Fibroblast of villous mesenchyme (primary cell): ENCODE measurements around the genes ANKRD36C, GPAT2 and STARD7.

DNA sequence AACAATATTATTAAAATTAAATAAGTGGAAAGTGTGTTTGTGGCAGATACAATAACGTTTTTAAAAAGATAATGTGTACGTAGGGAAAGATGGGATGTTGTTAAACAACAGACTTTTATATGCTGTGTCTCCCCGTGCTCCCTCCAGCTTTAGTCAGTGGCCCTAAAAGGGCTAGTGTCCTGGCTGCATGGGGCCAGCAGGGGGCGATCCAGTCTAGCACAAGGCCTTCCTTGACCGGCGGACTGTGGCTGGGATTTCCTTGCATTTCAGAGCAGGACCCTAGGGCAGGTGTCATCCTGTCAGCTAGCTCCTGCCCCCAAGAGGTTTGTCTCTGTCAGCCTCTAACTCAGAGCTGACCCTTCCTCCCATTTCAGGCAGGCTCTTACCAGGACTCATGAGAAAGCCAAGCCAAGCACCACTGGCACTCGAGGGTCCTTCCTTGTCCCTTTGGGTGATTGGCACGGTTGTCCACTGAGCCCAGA is 140.2 kb downstream of the RPIA start:
- CAGE, long polyA plus RNA, result no peak

- CAGE, long polyA plus RNA, result no peak
Measured at GRCh38 chr2:89010374-89010738, 318.9 kb downstream of the RPIA start.

DNA sequence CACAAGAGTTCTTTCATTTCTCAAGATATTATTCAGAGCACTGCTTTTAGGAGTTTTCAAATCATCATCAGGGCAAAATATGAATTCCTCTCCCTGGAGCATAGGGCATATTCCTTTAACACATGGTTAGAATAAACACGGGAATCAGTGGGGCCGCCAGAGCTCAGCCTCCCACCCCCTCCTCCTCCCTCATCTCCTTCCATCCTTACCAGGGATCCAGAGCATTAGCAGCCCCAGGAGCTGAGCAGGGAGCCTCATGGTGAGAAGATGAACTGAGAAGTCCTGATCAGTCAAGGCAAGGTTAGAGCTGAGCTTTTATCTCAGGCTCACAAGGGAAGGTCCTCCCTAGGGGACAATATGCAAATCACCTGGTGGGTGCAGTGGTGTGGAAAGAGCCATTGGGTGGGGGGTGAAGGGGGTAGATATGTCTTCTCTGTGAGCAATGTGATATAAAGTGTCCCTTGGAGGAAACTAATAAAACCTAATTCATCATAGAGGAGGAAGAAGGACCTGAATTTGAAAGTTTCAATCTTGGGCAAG is 543.3 kb downstream of the RPIA start:
- CAGE, long polyA plus RNA, result no peak

GRCh38 chr2:89834999-89835637 is 1143.6 kb downstream of the RPIA start:
- CAGE, long polyA plus RNA, result no peak

- CAGE, long polyA plus RNA, result no peak
Measured at GRCh38 chr2:95007728-95008237, 17.7 kb upstream of the MAL start.

GRCh38 chr2:95026785-95027204 is 1.3 kb downstream of the MAL start:
- CAGE, long polyA plus RNA, result no peak

- CAGE, long polyA plus RNA, result no peak
Measured at GRCh38 chr2:95031382-95031572, 5.8 kb downstream of the MAL start.

DNA sequence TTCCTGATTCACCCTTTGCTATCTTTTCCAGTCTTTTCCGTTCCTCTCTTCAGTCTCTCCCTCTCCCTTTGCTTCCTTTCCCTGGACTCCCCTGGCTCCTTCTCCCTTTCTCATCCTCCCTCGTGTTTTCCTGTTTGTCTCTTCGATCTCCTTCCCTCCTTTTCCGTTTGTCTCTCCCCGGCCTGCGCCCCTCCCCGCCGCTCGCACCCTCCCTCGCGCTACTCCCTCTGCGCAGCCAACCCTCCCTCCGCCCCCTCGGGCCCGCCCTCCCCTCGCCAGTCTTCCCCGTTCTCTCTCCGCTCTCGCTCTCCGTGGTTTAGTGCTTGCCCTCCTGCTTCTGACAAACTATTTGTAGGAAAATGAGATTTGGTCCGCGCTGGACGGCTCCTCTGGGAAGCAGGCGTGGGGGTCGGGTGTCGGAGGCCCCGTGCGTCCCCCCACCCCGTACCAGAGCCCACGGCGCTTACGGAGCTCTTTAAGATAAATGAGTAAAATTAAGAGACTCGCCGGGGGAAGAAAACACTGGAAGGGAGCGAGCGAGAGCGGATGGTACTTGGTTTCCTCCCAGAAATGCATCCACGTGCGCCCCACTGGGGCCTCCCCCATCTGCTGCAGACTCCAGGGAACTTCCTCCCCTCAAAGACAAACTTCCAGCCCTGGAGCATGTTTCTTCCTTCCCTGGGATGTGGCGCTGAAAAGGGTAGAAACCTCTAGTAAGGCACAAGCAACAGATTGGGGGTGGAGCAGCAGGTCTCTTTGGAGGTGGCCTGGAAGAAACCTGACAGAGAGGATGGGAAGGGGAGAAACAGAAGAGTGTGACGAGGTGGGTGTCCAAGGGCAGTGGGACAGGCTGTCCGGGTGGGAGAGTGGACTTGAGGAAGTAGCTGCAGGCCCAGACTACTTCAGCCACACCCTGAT is 91.0 kb downstream of the TRIM43 start:
- CAGE, long polyA plus RNA, result no peak

- CAGE, long polyA plus RNA, result no peak
Measured at GRCh38 chr2:95859601-95860323, 131.9 kb downstream of the ANKRD36C start.

DNA sequence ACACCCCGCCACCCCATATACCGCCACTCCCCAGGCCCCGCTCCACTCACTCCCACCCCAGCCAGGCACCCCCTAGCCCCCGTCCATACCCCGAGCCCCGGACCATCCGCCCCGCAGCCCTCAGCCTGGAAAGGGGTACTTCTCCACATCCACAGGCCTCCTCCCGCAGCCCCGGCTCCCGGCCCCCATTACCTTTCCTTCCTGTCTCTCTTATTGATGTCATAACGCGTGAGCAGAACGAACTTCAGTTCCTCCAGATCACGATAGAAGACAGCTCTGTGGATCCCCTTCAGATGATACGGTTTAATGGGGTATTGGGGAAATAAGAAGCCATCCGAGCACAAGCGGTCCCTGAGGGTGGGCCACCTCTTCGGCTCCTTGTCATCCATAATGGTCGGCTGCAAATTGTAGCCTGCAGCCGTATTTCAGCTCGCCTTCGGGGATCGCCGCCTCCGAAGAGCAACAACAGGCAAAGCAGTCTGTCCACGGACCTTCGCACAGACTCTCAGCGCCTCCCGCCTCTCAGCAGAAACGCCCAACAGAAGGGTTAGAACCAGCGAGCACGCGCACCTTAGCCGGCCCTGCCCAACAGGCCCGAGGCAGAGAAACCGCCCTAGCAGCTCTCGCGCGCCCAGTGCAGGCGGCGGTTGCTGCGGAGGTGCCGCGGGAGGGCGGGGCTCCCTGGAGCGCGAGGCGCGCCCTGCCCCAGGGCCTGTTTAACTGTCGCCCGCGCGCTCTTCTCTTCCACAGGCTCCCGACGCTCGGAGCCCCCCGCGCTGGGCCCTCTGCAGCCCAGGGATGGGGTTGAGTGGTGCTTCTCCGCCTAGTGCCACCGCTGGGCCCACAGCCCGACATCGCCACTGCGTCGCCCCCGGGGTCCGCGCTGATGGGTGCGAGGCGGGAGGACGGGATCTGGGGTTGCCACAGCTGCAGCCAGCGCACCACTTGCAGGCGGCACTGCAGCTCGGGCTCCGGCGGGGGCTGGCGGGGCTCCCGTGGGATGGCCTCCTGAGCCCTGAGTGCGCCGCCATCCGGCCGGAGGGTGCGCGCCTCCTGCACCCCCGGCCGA is at the start of gene ANKRD36C:
TSS of gene ANKRD36C (minus strand) at position 505 of the 1,069 bp plus-strand sequence.
- CAGE, long polyA plus RNA, result no peak

GRCh38 chr2:96034865-96035223 is at the start of gene GPAT2:
Gene GPAT2, minus strand, starts transcription at chr2:96034916.
- CAGE, long polyA plus RNA, result no peak

- CAGE, long polyA plus RNA, result no peak
Measured at GRCh38 chr2:96098665-96099387, 17.5 kb downstream of the ADRA2B start.

DNA sequence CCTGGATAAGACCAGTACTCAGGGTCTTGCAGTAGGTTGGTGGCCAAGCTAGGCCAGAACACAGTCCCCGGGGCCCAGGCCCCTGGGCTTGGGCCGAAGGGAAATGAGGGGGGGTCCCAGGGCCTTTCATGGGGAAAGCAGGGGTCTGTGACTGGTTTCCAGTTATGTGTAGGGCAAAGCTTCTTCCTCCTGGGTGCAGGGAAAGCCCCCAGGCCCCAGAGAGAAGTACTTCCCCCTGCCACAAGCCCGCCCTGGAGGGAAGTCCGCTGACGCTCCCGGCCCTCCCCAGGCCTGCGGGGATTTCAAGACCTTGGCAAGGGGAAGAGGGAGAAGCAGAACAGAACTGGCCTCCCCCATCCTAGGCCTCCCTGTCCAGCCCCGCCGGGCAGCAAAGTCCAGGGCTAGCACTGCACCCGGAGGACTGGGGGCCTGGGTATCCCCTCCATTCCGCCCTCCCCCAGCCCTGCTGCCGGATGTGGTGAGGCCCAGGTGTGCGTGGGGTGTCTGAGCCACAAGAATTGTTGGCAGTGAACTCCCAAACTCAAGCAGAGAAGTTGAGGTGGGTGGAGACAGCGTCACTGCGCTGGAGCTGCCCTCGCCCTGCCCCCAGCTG is 900 bp upstream of the DUSP2 start:
- CAGE, long polyA plus RNA, result no peak

- CAGE, long polyA plus RNA, result no peak
Measured at GRCh38 chr2:96146647-96147471, 1.6 kb upstream of the DUSP2 start.

DNA sequence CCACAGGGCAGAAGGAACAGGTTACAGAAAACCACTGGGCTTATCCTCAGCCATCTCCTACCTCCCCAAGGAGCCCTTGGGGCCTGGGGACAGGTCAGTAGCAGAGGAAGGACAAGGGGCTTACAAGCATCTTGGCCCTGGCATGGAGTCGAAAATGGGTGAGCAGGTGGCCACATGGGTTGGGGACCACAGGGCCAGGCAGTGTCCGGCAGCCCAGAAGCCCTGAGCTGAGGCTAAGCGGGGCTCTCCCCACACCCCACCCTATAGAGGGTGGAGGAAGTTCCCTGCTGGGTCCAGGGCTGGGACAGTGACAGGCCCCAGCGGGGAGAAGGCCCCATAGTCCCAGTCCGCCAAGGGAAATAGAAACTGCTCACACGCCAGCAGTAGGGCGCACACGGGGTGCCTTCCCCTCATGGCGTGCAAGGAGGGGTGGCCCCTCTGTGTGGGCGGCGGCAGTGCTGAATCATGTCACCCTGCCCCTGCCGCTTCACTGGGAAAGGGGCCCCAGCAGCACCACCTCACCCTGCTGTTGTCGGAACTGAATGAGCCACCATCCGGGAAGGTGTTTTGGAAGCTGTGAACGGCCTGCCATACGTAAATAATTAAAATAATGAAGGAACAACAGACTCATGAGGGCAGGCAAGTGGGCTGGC is 12.5 kb upstream of the DUSP2 start:
- CAGE, long polyA plus RNA, result no peak

GRCh38 chr2:96207734-96208891 is at the start of gene STARD7:
Gene STARD7, minus strand, starts transcription at chr2:96208827.
- CAGE, long polyA plus RNA, result start-site peak on the plus strand at chr2:96208387-96208411, 139 and 131 reads in 2 replicates

DNA sequence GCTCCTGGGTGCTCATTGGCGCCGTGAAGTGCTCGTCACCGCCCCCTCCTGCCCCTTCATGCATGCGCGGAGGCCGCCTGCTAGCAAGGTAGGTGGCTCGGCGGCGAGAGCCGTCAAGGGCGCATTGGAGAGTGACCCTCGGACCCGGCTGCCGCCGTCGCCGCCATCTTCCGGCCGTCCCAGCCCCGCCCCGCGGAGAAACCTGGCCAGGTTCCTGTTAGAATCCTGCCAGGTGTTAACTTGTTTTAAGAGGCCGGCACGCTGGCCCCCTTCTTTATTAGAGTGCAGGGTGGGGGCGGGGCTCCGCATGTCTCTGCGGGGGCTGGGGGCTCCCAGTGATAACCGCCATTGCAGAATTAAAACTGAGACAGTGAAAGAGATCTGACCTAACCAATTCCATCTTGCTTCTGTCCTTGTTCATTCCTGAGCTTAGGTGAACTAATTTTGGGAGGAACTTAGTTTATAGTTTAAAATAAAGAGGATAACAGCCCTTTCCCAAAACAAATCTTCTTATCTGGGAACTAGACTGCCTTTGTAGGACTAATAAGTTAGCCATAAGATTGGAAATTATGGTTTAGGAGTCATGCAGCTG is 361 bp upstream of the STARD7 start:
- CAGE, long polyA plus RNA, result no peak

DNA sequence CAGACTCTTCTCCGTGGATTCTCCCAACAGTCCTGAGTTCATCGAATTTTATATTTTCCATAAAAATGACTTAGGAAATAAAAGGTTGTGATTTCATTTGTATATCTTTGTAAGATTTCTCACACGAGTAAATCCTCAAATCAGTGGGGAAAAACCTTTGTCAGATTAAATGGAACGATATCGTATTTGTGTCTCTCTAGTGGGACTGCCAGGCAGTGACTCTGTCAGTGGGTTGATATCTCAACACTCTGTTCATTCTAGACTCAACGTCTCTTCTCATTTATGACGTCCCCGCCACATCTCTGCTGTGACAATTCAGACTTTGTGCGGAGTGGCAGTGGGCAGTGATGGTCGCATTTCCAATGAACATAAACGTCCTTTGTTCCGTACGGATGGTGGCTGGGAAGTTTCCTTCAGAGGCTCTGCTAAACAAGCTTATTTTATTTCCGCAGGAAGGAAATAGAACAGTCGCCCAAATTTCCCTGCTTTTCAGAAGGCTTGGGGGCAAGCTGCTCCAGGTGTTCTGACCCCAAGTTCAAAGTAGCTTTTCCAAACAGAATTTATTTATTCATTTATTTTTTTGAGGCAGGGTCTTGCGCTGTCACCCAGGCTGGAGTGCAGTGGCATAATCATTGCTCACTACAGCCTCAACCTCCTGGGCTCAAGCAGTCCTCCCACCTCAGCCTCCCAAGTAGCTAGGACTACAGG is 58.8 kb downstream of the NCAPH start:
- CAGE, long polyA plus RNA, result no peak

DNA sequence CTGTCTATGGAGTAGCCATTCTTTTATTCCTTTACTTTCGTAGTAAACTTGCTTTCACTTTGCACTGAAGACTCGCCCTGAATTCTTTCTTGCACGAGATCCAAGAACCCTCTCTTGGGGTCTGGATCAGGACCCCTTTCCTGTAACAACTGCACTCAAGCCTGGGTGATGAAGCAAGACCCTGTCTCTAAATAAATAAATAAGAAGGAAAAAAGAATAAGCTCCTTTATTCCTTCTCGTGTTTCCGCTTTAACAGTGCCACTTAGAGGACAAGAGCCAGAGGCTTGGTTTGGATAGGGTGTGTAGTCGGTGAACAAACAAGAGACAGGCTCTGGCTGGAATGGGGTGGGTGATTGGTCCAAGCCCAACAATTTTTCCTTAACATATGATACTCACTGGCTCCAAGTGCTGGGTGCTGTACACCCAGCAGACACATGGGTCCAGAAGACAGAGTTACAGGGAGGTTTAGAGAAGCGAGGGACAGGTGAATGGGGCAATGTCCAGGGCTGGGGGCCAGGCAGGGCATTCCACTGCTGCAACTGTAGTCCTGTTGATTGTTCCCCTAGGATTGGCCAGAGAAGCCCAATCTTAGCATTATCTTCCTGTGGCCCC is 77.7 kb downstream of the NCAPH start:
- CAGE, long polyA plus RNA, result no peak

DNA sequence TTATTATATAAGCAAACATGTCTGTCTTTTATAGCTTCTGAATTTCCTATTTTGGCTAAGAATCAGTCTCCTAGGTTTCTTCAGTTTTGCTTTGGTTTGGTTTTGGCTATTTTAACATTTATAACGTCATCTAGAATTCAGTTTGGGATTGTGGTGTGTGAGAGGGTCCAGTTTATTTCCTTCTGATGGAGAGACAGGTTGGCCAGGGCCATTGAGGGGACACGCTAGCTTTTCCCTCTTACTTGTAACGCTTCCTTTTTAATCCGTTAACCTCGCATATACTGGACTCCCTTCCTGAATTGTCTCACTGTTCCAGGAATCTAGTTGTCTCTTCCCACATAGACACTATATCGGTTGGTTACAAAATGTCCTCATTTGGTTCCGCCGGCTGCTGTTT is 35.2 kb downstream of the NEURL3 start:
- CAGE, long polyA plus RNA, result no peak